Spleen (tissue), 7 donors: ENCODE data around the genes APPL2 and CKAP4.

- PRO-cap, 4 experiments = no peak in any of the 4 experiments
- RAMPAGE, long total RNA, 4 experiments = no peak in any of the 4 experiments
Observed at GRCh38 chr12:105176771-105177300, 59.1 kb downstream of the APPL2 start.

- PRO-cap, 4 experiments = no peak in any of the 4 experiments
- RAMPAGE, long total RNA, 4 experiments = no peak in any of the 4 experiments
Observed at GRCh38 chr12:105206423-105207509, 29.2 kb downstream of the APPL2 start.

DNA sequence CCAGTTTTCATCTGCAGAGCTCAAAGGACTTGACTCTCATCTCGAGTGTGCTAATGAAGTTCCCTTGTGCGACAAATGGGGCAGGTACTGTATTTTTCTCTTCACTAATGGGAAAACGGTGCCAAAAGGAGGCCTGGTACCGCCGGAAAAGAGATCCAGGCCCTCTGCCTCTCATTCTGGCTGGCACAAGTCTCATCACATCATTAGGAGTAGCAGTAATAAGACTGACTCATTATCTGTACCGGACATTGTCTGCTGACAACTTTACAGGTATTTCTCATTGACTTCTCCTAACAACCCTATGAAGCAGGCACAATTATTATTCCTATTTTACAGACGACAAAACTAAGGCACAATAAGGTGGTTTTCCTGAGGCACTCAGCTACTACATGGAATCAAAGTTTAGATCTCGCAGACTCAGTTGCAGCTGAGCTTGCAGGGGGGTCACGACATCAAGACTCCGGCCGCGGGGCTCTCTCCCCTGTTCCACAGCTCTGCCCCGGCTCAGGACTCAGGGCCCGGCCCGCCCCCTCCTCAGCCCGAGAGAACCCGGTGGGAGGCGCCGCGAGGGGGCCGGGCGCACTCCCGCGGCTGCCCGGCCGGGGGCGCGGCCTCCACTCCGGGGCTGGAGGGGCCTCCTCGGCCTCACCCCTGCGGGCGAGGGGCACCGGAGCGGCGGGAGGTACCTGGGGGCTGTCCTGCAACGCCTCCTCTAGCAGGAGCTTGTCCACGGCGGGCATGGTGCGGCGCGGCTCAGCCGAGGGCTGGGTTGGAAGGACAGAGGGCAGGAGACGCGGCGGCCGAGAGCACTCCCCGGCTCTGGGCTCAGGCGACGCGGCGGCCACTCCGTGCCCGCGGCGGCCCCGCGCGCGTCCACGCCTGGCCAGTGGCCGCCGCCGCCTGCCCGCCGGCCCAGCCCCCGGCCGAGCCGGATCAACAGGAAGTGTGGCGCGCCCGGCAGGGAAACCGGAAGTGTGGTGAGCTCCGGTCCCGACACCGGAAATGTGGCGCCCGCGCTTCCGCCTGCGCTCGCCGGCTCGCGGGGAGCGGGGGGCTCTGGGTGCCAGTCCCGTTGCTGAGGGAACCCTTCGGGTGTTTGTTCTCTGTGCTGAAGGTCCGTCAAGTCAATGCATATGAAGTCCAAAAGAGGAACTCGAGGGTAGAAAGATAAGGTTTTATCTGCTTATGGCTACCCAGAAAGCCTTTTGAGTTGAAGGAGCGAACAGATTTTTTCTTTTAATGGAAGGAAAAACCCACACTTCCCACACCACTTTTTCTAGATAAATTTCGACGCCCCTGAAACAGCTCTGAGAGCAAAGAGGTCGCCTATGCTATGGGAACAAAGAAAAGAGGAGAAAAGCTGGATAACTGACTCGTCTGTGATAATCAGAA lies at the start of gene APPL2:
TSS of gene APPL2 (minus strand) at position 902 of the 1,392 bp plus-strand sequence.
- PRO-cap, 4 experiments = peak in 4 of 4 experiments; most common plus-strand start position 1,066 of the sequence (in 4); most common minus-strand start position 938 of the sequence (in 2)
- RAMPAGE, long total RNA, 4 experiments = no peak in any of the 4 experiments

GRCh38 chr12:105326837-105327059 lies 3.7 kb upstream of the C12orf75 start:
- PRO-cap, 4 experiments = no peak in any of the 4 experiments
- RAMPAGE, long total RNA, 4 experiments = no peak in any of the 4 experiments

GRCh38 chr12:105331745-105332216 lies 1.3 kb downstream of the C12orf75 start:
- PRO-cap, 4 experiments = no peak in any of the 4 experiments
- RAMPAGE, long total RNA, 4 experiments = no peak in any of the 4 experiments

- PRO-cap, 4 experiments = no peak in any of the 4 experiments
- RAMPAGE, long total RNA, 4 experiments = no peak in any of the 4 experiments
Observed at GRCh38 chr12:105351321-105352157, 21.0 kb downstream of the C12orf75 start.

DNA sequence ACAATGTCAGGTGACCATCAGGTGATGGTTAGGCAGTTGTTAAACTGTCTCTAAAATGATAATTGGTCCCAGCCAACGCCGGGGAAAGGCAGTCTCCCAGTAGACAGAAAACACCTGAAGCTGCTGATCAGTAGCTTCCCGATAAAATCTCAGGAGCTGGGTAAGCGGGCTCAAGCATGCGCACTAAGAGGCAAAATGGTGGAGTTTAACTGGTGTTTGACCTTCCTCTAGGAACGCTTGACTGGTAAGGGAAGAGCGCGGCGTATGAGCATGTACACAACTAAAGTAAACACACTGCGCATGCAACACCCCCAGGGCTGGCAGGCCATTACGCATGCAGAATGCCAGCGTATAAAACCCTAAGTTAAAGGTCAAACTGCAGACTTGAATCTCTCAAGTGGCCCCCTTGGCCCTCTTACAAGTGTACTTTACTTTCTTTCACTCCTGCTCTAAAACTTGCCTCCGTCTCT lies 113.5 kb downstream of the C12orf75 start:
- PRO-cap, 4 experiments = no peak in any of the 4 experiments
- RAMPAGE, long total RNA, 4 experiments = no peak in any of the 4 experiments

- PRO-cap, 4 experiments = no peak in any of the 4 experiments
- RAMPAGE, long total RNA, 4 experiments = no peak in any of the 4 experiments
Observed at GRCh38 chr12:105468277-105468935, 137.9 kb downstream of the C12orf75 start.

GRCh38 chr12:105741629-105742192 lies 397.0 kb downstream of the NUAK1 start:
- PRO-cap, 4 experiments = no peak in any of the 4 experiments
- RAMPAGE, long total RNA, 4 experiments = no peak in any of the 4 experiments

DNA sequence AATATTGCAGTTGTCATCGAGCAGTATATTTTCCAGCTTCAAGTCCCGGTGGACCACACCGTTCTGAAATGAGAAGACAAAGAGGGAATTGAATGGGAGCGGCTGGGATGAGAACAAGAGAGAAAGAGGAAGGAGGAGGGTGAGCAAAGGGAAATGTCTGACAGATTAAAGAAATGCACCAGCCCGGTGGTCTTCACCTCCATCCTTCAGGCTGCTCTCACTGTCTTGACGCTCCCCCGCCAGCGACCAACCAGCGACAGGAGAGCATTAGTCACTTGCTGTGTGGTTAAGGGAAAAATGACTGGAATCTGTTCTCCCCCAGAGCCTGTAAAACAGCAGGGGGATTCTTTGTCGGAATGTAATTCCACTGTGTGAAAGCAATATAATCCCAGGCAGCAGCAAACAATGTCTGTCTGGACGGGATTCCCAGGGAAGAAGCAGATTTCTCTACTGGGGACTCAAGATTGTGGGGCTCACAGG lies 54.8 kb downstream of the NUAK1 start:
- PRO-cap, 4 experiments = no peak in any of the 4 experiments
- RAMPAGE, long total RNA, 4 experiments = no peak in any of the 4 experiments

DNA sequence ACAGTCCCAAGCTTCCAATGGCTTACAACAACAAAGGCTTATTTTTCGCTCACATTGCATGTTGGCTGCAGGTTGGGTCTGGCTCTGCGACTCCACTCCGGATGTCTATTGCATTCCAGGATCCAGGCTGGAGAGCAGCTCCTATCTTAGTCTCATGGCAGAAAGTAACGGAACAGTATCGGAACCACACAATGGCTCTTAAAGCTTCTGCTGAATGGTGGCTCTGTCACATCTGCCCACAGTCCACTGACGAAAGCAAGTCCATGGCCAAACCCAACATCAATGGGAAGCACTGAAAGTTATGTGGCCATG lies 54.5 kb downstream of the CKAP4 start:
- PRO-cap, 4 experiments = no peak in any of the 4 experiments
- RAMPAGE, long total RNA, 4 experiments = no peak in any of the 4 experiments

DNA sequence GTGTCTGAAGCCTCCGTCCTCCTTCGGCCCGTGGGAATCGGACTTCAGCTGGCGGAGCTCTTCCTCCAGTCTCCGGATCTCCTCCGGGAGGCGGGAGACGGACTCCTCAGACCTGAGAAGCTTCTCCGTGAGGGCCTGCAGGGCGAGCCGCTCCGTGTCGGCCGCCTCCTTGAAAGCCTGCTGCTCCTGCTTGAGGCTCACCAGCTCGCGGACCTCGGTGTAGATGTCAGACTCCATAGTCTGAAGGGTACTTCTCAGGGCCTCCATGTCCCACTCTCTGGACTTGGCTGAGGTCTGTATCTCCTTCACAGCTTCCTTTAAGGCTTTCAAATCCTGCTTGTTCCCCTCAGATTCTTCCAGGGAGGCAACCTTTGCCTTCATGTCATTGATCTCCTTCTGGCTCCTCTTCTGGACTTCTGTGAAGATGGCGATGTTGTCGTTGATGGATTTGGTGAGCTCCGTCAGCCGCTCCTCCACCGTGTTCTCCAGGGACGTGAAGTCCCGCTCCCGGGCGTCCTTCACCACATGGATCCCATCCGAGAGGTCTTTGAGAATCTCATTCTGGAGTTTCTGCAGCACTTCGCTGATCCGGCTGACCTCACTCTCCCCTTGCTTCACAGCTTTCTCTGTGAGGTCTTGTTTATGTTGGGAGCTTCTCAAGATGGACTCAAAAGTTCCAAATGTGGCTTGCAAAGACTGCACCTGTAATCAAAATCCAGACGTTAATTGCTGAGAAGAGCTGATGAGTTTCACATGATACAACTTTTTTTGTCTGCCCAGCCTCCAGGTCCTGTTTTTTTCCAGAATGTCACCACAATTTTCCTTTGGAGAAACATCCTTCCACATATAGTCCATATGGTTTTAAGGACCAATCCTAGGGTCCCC lies 7.9 kb downstream of the CKAP4 start:
- PRO-cap, 4 experiments = no peak in any of the 4 experiments
- RAMPAGE, long total RNA, 4 experiments = no peak in any of the 4 experiments

GRCh38 chr12:106247199-106248240 lies at the start of gene CKAP4:
CKAP4 (minus strand) TSS chr12:106248020.
- PRO-cap, 4 experiments = peak in 4 of 4 experiments; most common plus-strand start chr12:106247540 (in 3); most common minus-strand start chr12:106247988 (in 4)
- RAMPAGE, long total RNA, 4 experiments = no peak in any of the 4 experiments

GRCh38 chr12:106248241-106248830 lies 516 bp upstream of the CKAP4 start:
- PRO-cap, 4 experiments = peak in 3 of 4 experiments; most common plus-strand start chr12:106248687 (in 2); most common minus-strand start chr12:106248605 (in 3)
- RAMPAGE, long total RNA, 4 experiments = no peak in any of the 4 experiments

DNA sequence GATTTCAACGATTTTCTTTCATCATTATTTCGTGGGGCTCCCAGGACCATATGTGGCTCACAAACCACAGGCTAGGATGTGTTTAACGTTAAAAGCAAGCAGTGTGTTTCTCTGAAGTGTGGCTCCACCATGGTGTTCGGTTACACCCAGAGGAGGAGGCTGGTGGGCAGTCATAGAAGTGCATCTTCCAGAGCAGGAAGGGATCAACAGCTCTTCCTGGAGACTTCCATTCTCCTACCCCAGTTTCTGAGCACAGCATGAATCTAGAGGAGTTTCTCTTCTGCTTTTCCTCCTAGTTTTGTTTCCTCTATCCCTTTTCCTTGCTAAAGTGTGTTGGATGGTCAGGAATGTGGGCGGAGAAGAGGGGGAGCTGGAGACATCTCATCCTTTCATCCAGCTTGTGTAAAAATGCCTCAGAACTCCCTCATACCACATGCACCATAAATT lies 3.8 kb upstream of the CKAP4 start:
- PRO-cap, 4 experiments = peak in 1 of 4 experiments; most common minus-strand start position 282 of the sequence (in 1)
- RAMPAGE, long total RNA, 4 experiments = no peak in any of the 4 experiments

DNA sequence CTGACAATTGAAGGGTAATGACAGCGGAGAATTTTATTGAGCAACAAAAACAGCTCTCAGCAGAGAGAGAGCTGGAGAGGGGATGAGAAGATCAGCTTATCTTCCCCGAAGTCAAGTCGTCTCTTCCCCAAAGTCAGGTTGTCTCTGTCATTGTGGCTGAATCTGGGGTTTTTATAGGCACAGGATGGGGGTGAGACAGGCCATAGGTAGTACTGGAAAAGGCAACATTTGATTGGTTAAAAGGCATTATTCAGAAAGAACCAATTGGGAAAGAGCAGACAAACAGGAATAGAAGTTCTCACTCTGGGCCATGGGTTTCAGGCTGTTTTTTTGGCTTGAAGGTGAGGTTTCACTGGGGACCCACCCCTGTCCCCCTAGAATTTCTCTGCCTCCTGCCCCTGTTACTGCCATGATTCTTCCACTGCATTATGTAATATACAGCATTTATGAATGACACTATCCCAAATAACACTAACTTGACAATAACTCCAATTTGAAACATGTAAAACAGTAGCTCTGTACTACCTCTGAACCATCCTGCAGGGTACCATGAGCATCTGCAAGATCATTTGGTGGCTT lies 23.0 kb upstream of the TCP11L2 start:
- PRO-cap, 4 experiments = peak in 2 of 4 experiments; most common minus-strand start position 137 of the sequence (in 2)
- RAMPAGE, long total RNA, 4 experiments = start-site peak on the minus strand in 1 of 4 experiments, centred at position 127 of the sequence, 19 reads per replicate

DNA sequence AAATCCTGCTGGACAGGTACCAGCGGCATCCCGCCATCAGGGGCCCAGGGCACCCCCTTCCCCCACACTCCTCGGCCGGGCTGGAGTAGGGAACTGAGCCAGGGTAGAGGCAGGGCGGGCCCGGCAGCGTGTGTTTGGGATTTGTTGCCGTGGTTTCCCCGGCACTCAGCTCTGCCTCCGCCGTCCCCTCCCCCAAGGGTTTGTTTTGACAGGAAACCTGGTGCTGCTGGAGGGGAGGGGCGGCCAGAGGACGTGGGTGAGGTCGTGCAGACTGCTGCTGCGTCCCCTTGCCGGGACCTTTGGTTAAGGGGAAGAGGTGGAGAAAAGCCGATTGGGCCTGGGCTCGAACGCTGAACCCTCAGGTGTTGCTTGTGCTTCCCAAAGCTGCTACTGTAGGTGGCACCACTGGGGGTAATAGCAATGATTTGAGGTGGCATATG lies 726 bp downstream of the TCP11L2 start:
- PRO-cap, 4 experiments = peak in 4 of 4 experiments; most common plus-strand start position 246 of the sequence (in 4); most common minus-strand start position 95 of the sequence (in 2)
- RAMPAGE, long total RNA, 4 experiments = start-site peak on the minus strand in 2 of 4 experiments, centred at positions 84 to 86 of the sequence, 7 to 8 reads per replicate

DNA sequence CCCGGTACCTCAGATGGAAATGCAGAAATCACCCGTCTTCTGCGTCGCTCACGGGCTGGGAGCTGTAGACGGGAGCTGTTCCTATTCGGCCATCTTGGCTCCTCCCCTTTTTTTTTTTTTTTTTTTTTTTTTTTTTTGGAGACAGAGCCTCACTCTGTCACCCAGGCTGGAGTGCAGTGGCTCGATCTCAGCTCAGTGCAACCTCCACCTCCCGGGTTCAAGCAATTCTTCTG lies 105.1 kb upstream of the RFX4 start:
- PRO-cap, 4 experiments = no peak in any of the 4 experiments
- RAMPAGE, long total RNA, 4 experiments = no peak in any of the 4 experiments

GRCh38 chr12:106972221-106973383 lies 14.3 kb downstream of the MTERF2 start:
- PRO-cap, 4 experiments = no peak in any of the 4 experiments
- RAMPAGE, long total RNA, 4 experiments = no peak in any of the 4 experiments

- PRO-cap, 4 experiments = no peak in any of the 4 experiments
- RAMPAGE, long total RNA, 4 experiments = no peak in any of the 4 experiments
Observed at GRCh38 chr12:106985117-106985804, 1.7 kb downstream of the MTERF2 start.